ENCODE measurements around the genes MPO and DHX40.

DNA sequence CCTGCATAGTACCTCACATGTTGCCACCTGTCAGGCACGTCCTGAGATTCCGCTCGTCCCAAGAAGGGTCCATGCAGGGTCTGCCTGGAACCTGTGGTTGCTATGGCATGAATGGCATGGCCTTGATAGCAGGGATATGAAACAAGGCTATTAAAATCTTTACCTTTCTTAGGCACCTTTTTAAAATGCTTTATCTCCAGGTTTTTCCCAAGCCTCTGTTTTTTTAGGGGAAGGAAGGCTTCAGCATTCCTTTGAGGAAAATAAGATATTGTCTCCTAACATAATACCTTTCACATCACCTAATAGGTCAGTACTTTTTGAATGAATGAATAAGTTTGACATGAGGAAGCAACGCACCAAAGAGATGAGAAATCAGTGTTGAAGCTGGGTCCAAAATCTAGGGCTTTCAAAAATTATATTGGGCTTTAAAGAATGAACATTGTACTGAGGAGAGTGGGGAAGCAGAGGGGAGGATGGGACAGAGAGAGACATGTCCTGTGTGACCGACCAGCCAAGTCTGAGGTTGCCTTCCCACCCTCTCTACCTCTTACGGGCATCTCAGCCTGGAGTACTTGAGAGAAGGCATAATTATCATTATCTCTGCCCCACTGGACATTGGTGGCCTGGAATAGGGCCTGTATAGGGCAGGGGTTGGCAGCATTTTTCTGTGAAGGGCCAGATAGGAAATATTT is 2.5 kb downstream of the DYNLL2 start:
- RRBS = no CpG with 5 or more reads among the region's 6 CpGs

DNA sequence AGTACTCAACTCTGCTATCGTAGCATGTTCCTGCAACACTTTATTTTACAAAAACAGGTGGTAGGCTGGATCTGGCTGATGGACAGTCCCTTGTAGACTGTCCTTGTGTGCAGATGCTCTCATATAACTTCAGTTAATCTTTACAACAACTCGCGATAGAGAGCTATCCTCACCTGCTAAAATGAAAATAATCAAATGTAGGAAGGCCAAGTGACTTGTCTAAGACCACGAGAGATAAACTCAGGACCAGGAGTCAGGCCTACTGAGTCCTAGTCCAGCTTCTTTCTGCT is 3.0 kb downstream of the DYNLL2 start:
- RRBS = no CpG with 5 or more reads among the region's 4 CpGs

- RRBS = no CpG with 5 or more reads among the region's 6 CpGs
Observed at GRCh38 chr17:58089359-58089941, 6.2 kb downstream of the DYNLL2 start.

- RRBS = no CpG with 5 or more reads among the region's 3 CpGs
Observed at GRCh38 chr17:58280594-58281177, at the start of gene MPO. TSS of gene MPO (minus strand) at chr17:58280935.

GRCh38 chr17:58311337-58312117 is 17.1 kb downstream of the TSPOAP1 start:
- RRBS = 94% methylated on average over 1 of the region's 12 CpGs

GRCh38 chr17:58313970-58314665 is 14.5 kb downstream of the TSPOAP1 start:
- RRBS = no CpG with 5 or more reads among the region's 7 CpGs

DNA sequence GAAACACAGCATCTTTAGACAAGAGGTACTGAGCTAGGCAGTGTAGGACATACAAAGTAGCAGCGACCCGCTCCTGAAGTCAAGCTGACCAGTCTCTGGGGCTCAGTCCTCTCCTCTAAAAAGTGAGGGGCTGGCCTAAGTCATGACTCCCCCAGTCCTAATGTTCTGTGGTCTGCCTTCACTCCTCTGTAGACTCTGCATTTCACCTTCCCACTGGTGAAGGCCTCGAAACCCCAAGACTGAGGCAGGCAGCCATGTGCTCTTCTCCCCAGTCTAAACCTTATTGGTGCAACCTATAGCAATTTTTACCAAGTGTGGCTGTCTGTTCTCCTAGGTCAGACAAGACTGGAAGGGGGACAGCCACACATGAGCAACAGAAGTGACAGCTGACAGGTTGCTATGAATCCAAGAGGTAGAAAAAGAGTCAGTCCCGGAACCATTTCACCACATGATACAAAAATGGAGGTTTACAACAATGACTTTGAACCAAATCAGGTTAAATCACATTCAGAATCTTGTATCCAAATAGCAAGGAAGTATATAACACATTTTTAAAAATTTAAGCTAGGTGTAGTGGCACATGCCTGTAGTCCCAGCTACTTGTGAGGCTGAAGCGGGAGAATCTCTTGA is 11.5 kb upstream of the TSPOAP1 start:
- RRBS = no CpG with 5 or more reads among the region's 5 CpGs

DNA sequence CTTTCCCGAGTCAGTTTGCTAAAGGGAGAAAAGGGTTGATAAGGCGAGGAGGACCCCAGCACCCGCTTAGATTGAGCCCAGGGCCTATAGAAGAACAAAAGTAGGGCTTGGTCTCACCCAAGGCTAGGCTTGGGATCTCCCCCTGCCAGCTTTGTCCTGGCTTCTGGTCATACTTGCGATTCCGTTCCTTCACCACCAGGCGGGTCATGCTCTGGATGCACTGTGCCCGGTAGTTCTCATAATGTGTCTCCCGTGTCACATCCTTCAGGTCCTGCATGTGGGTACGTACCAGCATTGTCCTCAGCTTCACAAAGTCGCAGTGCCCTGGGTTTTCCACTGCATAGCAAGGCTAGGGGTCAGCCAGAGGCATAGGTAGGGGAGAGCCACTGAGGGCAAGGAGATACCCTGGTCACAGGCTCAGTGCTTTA is 6.4 kb upstream of the MTMR4 start:
- RRBS = no CpG with 5 or more reads among the region's 10 CpGs

- RRBS = no CpG with 5 or more reads among the region's 31 CpGs
Observed at GRCh38 chr17:58666577-58667650, 24.9 kb downstream of the IGBP1C start.

DNA sequence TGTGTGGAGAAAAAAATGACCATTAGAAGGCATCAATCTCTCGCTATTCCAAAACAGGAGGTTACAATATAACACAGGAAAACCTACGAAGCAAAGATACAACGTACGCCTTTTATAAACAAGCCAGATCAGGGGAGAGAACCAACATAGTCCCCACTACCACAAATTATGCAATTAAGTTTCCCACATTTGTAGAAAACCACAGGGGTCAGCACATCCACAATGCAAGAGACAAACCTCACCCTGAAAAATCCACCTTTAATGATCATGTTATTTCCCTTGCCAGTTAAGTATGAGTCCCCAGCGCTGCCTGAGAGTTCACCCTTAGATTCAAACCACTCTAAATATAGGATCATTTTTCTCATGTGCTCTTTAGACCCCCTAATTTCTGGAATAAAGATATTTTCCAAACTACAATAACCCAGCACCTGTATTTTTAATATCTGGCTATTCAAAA is 12.4 kb downstream of the IGBP1C start:
- RRBS = no CpG with 5 or more reads among the region's 5 CpGs

- RRBS = no CpG with 5 or more reads among the region's 6 CpGs
Observed at GRCh38 chr17:58993336-58993715, 113.4 kb downstream of the TRIM37 start.

DNA sequence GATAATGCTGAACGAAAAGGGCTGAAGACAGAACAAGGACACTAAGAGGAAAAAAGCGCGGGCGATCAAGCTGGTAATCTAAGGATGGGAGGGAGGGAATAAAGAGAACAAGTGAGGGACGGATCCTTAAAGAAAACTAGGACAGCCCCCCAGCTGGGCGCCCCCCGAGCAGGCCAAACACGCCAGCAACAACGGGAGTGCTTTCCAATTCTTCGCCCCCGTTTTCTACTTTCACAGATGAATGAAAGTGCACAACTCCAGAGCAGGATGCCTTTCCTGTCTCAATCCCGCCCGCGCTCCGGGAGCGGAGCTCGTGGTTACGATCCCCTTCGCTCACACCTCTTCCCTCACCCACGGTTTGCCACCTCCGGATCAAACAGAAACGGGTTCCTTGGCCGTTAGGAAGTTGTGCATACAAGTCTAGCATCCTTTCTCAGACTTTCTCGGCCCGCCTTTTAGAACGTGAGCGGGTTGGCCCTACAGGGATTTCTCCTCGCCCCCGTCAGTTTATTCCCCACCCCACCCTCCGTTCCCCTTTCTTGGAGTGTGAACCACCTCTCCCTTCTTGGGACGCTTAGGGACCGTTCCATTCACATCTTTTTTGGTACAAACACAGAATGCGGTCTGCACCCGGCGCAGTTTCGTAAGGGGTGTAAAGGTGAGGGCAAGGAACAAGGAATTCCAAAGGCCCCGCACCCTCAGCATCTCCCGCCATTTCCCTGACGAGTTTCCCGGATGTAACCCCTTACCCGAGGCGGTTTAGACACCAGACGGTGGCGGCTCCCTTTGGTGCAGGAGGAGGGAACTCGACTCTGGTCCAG is 569 bp downstream of the SKA2 start:
- RRBS = 1% methylated on average over 16 of the region's 45 CpGs

DNA sequence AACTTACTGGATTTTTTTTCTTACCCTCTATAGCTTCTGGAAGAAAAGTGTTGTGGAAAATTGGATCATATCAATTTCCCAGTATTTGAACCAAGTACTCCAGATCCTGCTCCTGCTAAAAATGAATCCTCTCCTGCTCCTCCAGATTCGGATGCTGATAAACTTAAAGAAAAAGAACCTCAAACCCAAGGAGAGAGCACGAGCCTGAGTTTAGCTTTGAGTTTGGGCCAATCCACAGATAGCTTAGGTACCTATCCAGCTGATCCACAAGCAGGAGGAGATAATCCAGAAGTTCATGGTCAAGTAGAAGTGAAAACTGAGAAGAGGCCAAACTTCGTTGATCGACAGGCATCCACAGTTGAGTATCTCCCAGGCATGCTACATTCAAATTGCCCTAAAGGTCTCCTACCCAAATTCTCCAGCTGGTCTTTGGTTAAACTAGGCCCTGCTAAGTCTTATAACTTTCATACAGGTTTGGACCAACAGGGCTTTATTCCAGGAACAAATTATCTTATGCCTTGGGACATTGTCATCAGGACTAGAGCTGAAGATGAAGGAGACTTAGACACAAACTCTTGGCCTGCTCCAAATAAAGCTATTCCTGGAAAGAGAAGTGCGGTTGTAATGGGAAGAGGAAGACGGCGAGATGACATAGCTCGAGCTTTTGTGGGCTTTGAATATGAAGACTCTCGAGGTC is 3.0 kb downstream of the SMG8 start:
- RRBS = no CpG with 5 or more reads among the region's 9 CpGs

GRCh38 chr17:59350708-59351062 is 19.2 kb downstream of the YPEL2 start:
- RRBS = no CpG with 5 or more reads among the region's 2 CpGs

- RRBS = no CpG with 5 or more reads among the region's 8 CpGs
Observed at GRCh38 chr17:59367938-59369165, 36.9 kb downstream of the YPEL2 start.

DNA sequence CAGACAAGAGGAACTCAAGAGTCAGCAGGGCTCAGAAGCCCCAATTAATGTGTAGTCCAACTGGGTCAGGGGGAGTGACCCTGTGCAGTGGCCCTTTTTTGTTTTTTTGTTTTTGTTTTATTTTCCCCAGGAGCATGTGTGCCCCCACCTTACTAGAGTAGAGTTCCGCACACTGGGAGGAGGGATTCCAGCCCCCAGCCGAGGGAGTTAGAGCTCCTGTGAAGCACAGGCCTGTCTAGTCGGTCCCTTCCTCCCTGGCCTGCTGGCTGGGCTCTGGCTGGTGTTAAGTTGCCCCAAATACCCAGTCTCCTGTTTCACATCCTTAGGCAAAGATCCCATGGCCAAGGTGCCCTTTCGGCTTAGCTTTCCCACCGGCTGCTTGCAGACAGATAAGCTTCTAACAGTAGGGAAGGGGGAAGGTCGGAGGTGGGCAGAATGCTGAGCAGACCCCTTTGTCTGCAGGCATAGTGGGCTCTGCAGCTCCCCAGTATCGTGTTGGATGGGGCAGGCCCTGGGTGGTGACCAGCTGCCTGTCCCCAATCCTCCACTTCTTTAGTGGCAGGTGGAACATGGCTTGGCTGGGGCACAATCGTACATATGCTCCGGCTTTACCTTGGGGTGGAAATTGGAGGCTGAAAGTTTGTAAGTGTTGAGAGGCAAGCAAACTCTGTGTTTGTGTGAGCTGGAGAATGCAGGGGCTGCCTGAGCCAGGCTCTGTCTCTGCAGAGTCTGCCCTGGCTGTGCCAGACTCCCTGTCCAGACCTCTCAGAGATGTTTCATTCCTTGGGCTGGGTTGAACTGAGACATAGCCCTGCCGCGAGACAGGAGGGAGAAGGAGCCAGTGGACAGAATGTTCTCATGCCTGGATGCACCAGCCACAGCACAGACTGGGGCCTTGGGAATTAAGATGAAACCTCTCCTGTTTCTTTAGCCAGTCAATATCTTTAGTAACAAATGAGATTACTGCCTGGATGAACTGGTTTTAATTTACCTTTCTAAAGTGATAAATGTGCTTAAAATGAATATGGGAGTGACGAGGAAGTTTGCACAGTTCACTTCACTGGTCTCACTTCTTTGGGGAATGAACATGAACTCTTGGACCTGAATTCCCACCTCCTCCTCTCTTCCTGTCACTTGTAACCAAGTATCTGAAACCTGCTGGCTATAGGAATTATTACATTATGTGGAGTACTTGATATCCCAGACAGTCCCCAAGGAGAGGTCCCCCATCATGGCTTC is 39.8 kb downstream of the YPEL2 start:
- RRBS = no CpG with 5 or more reads among the region's 12 CpGs

DNA sequence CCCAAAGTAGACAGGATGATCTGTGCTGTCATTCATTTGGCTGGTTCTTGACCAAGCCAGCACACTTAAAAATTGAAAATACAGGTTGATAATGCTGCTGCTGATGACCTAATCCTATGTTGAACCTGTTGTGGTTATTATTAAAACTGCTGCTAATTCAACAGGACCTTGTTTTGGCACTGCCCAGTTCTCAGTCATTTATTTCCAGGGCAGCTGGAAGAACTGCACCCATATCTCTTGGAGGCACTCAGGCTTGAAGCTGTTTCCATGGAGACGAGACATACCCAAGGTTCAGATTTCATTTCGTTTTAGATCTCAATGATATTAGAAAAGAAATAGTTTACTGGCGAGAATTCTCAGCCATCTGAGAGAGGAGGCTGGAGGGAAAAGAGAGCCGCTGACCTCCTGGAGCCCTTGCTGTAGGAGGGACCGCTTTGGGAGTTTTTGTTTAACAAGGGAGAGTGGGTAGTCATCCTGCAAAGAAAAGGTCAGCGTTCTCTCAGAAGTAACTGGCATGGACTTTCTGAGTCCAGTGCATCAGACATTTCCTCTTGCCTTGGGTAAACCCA is 75.3 kb downstream of the YPEL2 start:
- RRBS = no CpG with 5 or more reads among the region's 6 CpGs

DNA sequence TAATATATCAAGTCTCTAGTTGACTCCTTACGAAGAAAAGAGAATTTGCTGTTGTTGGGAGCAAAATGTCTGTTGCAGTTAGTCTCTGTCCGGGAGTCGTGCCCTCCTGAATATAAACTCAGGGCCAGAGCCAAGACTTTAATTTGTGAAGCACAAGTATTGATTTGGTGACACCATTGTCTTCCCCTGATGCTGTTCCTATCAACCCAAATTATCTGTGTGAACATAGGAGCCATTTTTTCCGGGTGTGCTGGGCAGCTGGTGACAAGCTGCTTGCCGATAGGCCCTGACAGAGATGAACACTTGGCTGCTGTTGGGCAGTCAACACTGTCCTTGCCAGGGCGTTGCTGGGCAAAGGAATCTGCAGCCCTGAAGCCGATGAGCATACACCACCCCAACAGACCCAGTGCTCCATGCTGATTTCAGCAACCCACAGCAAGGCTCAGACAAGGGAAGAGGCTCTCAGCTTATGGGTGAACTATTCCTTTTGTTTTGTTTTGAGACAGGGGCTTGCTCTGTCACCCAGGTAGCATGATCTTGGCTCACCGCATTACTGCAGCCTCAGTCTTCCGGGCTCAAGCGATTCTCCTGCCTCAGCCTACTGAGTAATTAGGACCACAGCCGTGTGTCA is 105.4 kb downstream of the YPEL2 start:
- RRBS = 87% methylated on average over 1 of the region's 11 CpGs

DNA sequence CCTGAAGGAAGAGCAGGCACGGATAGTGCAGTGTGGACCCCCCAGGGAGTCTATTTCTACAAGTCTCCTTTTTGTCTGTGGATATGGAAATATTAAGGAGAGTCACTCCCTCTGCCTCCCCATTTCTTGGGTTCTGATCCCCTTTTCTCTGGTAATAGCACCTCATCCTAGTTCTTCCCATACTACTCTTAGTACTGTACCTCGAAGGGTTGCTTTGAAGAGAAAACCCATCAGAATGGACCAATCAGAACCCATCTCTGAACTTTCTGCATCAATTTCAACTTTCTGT is 34.5 kb upstream of the DHX40 start:
- RRBS = no CpG with 5 or more reads among the region's 2 CpGs

DNA sequence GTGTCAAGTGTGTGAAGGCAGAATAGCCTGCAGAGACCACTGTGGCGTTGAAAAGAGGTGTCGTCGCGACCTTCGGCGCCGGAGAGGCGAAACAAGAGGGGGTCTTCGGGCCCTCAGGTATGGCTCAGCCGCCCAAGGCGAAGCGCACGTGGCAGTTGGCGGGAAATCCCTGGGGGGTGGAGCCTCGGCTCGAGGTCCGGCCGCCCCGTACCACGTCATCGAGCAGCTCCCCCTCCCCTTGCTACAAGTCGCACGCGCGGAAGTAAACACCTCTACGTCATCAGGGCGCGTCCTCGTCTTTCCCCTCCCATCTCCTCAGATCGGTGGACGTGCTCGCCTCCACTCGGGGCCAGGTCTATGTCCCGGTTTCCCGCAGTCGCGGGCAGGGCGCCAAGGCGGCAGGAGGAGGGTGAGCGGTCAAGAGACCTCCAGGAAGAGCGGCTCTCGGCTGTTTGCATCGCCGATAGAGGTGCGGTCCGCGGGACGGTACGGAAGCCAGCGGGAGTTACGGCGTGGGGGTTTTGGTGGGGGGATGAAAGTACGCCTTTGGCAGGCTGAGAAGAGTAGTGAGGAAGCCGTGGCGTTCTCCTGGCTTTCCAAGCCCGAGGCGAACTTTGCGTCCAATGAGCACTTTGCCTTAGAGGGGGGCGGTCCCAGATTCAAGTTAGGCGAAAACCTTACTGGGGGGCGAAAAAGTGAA is at the start of gene DHX40:
Gene DHX40, plus strand, starts transcription at position 296 of the 700 bp plus-strand sequence.
- RRBS = 16% methylated on average over 7 of the region's 61 CpGs

Measured in choroid plexus epithelial cell (primary cell).